HT-29 (cell line): Measurements from ENCODE around the gene SHROOM2.

DNA sequence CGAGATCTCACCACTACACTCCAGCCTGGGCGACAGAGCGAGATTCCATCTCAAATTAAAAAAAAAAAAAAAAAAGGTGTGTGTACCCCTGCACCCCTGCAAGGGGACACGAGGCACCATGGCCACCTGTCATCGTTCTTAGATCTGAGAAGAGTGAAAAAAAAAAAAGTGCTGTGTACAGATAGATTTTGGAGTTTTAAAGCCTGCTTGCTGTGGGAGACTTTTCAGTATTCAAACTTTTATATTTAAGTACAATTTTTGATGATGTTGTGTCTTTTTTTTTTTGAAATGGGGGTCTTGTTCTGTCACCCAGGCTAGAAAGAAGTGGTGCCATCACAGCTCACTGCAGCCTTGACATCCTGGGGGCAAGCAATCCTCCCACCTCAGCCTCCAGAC is 93.0 kb upstream of the DHRSX start:
- RAMPAGE, long total RNA = no peak

DNA sequence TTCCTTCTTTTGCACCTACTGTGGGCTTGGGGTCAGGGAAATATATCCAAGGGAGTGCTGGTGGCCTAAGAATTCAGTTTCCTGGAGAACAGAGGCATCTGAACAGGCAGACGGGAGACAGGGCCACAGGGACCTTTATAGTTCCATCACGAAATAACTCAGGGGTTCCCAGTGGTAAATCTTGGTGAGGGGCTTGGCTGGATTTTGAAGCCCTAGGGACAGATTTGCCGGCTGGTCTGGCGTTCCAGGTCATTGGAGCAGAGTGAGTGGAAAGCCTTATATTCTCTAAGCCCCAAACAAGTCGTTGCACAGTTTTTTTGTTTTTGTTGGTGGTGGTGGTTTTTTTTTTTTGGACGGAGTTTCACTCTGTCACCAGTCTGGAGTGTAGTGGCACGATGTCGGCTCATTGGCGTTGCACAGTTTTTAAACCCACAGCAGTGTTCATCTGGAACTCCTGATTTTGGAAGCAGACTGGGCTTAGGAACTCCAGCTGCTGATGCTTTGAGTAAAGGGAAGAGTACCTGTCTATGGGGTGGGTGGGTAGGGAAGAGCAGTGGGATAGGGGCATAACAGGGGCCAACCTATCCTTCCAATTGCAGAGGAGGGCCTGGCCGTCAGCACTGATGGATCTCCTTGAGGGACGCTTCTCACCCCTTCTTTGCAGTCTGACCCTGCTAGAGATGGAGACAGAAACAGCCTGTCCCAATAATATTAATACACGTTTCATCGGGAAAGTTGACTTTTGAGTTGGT is 1.9 kb downstream of the CD99 start:
- RAMPAGE, long total RNA = no peak

DNA sequence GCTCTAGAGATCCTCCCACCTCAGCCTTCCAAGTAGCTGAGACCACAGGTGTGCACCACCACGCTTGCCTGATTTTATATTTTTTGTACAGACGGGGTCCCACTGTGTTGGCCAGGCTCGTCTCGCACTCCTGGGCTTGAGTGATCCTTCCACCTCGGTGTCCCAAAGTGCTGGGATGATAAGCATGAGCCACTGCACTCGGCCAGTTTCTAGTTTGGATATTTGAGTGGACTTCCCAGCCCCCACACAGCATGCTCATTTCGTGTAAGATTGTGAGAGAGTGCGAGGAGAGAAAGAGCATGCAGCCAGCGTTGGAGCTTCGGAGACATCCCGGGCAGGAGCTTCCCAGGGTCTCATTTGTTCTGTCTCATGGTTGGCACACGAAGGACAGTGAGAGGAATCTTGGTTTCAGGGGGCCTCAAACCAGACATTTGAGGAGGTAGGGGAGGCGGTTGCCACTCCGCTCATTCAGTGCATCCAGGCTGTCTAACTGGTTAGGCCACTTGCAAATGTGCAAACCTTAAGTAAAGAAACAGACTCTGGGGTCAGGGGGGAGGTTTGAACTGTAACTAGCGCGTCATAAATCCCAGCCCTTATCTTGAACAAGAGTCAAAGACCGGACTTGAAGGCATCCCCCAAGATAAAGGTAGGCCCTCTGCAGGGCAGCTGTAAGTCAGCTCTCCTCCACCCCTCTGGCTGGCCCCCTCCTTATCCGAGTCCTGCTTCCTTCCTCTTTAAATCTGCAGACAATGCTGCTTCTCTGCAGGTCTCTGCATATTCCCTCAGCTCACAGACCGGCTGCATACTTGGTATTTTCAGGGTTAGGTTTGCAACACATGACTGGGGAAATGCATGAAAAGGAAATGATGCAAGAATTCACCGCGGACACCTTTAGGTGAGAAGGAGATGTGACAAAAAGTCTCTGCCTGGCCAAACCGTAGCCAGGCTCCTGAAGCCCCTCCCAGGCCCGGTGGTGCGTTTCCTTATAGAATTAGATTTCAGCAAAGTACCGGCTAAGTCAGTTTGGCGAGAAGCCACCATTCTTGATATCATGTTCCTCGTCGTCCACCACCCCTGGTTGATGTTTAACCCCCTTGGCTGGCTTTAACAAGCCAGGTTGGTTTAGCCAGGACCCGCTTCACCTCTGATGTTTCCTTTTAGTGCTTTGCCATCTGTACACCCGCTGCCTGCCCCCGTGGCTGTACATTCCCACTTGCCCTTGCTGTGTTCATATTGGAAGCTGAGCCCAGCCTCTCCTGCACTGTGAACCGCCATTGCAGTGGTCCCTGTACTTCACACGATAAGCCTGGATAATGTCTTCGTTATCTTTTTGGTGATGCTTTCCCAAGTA is 31.4 kb downstream of the ARSD start:
- RAMPAGE, long total RNA = no peak

- RAMPAGE, long total RNA = no peak
These were observed 907 bp downstream of the MXRA5 start for GRCh38 chrX:3345159-3346330.

- RAMPAGE, long total RNA = no peak
These were observed 108.8 kb upstream of the PRKX start for GRCh38 chrX:3821978-3822861.

- RAMPAGE, long total RNA = no peak
These were observed 129.3 kb upstream of the PRKX start for GRCh38 chrX:3842789-3843191.

DNA sequence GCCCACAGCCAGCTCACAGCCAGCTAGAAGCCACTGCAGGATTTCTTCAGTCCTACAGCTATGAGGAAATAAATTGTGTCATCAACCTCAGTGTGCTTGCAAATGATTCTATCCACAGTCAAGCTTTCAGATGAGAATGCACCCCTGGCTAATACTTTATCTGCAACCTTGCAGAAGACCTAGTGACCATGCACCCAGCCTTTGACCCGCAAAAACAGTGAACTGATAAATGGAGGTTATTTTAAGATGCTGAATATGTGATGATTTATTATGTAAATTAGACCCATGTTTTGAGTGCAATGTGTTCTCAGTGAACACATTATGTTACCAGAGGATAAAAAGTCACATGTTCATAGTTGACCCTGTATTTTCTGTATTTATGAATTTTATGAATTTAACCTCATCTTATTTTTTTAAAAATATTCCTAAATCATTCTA is 1254.6 kb upstream of the PRKX start:
- RAMPAGE, long total RNA = no peak

- RAMPAGE, long total RNA = no peak
These were observed 256.0 kb upstream of the STS start for GRCh38 chrX:6891442-6891895.

DNA sequence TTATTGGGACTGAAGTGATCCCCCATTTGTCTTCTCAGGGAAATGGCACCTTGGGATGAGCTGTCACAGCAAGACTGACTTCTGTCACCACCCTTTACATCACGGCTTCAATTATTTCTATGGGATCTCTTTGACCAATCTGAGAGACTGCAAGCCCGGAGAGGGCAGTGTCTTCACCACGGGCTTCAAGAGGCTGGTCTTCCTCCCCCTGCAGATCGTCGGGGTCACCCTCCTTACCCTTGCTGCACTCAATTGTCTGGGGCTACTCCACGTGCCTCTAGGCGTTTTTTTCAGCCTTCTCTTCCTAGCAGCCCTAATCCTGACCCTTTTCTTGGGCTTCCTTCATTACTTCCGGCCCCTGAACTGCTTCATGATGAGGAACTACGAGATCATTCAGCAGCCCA is 111.4 kb upstream of the PUDP start:
- RAMPAGE, long total RNA = no peak

- RAMPAGE, long total RNA = no peak
These were observed 249.7 kb upstream of the VCX start for GRCh38 chrX:7593056-7593926.

- RAMPAGE, long total RNA = no peak
These were observed 115.0 kb upstream of the FAM9B start for GRCh38 chrX:9148692-9149478.

GRCh38 chrX:9519920-9520667 is 55.2 kb downstream of the TBL1X start:
- RAMPAGE, long total RNA = no peak

DNA sequence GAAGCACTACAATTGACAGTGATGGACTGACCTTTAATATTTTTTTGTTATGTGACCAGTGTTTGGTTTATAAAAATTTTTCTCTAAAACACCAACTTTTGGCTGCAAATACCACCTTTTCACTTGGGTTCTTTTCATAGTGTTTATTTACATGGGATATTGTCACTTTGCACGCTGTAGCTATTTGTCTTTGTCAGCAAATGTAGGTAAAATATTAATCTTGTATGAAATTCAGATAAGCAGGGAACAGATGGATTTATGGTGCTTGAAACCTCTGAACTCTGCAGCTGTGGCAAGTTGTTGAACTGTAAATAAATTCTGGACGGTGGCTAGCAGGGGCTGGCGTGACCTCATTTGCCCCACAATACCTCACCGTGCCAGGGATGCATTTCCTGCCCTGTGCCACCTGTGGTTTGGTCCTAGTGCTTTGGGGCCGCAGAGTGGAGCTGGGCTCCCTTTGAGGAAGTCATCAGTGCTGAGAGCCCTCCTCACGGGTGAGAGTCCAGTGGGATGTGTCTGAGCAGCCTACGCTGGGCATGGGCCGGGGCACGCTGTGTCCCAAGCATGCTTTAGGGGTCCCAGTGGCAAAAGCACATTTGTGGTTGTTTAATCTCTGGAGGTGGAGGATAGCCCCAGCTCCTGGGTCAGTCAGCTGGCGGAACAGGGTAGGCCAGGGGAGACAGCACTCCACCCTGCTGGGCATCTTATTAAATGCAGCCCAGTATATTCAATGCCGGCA is 108.6 kb downstream of the TBL1X start:
- RAMPAGE, long total RNA = no peak

DNA sequence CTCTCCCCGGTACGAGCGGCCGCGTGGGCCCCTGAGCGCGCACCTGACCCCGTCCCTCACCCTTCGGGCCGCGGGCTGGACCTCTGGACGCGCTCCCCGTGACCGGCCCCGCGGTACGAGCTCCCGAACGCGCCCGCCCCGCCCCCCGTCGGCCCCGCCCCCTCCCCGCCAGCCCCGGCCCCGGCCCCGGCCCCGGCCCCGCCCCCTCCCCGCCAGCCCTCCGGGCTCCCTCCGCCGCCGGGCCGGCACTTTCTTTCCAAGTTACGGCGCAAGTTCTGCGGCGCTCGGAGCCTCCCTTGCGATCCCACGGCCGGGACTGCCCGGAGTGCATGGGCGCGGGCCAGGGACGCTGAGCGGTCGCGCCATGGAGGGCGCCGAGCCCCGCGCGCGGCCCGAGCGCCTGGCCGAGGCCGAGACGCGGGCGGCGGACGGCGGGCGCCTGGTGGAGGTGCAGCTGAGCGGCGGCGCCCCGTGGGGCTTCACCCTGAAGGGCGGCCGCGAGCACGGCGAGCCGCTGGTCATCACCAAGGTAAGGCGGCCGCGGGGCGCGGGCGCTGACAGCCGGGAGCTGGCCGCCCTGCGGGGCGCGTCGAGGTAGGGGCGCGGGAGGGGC is at the start of gene SHROOM2:
TSS of gene SHROOM2 (plus strand) at position 248 of the 613 bp plus-strand sequence.
- RAMPAGE, long total RNA = no peak

DNA sequence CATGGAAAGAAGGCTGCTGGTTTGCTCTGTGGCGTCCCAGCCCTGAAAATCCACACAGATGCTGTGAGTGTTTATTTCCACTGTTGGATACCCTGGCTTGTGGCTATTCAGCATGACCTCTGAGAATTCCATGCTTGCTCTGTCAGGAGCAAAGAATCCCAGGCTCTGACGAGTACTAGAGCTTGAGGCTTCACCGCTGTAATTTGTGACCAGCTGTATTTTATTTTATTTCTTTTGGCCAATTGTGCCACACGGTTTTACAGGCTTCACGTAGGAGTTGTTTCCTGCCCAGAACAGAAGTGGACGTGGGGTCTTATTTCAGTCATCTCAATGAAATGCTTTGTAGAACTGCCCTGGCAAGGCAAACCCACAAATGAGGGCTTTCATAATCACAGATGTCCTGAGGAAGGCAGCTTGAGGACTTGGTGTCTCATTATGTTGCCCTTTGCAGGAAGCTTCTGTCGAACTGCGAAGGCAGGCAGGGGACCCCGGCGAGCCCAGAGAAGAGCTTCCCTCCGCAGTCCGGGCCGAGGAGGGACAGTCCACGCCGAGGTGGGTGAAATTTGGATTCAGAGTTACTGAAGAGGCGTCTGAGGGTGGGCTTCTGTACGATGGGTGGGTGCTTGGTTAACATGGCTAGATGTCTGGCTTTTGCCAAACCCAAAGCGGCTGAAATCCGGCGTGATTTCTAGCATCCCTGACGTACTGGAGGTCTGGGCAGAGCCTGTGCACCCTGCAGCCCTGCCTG is 69.2 kb upstream of the CLDN34 start:
- RAMPAGE, long total RNA = no peak

DNA sequence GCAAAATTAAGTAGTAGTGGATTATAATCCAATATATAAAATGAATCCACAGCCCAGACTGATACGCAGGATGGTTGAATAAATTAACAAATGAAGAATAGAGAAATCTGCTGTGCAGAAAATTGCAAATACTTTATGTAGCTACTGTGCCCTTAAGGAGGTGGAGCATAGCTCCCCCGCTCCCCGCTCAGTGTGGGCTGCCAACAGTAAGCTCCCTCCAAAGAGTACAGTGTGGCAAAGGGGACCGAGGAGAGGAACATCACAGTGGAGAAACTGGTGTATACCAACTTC is 58.0 kb upstream of the CLDN34 start:
- RAMPAGE, long total RNA = no peak

GRCh38 chrX:10016110-10016955 is 49.2 kb downstream of the CLDN34 start:
- RAMPAGE, long total RNA = no peak

- RAMPAGE, long total RNA = no peak
These were observed 46.3 kb upstream of the CLCN4 start for GRCh38 chrX:10110514-10110920.

GRCh38 chrX:10111380-10112215 is 45.2 kb upstream of the CLCN4 start:
- RAMPAGE, long total RNA = no peak

GRCh38 chrX:10482942-10483686 is 137.3 kb downstream of the MID1 start:
- RAMPAGE, long total RNA = no peak